Karpas-422 (cell line): ENCODE data around the genes RDH14 and TTC32.

DNA sequence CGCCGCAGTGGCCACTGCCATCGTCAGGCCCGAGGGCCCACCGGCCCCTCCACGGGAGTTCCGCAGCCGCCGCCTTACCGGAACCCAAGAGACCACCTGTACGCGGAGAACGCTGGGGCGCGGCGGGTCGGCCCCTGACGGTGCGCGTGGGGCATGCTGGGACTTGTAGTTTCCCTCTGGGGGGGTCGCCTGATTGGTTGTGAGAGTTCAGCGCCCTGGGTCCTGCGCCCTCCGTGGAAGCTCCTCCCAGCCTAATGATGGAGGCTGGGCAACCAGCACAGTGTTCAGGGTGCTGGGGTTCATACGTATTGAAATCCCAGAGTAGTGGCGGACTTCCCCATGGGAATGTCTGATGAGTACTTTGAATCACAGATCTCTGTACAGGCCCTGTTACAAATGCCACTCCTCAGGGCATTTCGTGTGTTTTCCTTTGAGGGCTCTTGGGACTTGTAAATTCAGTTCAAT lies at the start of gene RDH14:
RDH14 (minus strand) TSS at position 102 of the 465 bp plus-strand sequence.
- PRO-cap, result bidirectional peak, plus-strand start at position 249 of the sequence, minus-strand start at position 102 of the sequence
- RAMPAGE, long total RNA, result no peak

- PRO-cap, result no peak
- RAMPAGE, long total RNA, result no peak
Measured at GRCh38 chr2:18830954-18831382, 241.6 kb upstream of the NT5C1B start.

DNA sequence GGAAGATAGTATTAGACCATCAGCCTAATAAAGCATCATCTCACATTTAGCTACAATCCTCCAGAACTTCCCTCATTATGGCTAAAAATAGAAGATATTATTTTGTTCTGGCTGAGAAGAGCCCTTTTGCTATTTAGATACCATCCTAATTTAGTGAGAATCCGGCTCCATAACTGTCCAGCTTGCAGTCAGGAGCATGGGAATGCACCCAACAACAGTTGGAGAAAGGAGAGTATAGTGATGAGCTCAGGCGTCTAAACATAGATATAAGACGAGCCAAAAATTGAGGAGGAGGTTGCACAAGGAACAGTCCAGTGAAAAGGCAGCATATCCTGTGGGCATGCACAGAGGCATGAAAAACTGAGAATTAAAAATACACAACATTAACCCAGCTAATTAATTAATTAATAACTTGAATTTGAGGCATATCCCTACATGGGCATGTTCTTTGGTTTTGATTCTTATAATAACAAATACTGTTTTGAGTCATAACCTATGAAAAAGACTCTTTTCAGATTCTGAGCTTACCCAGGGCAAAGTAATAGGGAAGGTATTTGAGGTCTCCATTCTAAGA lies 311.4 kb downstream of the OSR1 start:
- PRO-cap, result no peak
- RAMPAGE, long total RNA, result no peak

DNA sequence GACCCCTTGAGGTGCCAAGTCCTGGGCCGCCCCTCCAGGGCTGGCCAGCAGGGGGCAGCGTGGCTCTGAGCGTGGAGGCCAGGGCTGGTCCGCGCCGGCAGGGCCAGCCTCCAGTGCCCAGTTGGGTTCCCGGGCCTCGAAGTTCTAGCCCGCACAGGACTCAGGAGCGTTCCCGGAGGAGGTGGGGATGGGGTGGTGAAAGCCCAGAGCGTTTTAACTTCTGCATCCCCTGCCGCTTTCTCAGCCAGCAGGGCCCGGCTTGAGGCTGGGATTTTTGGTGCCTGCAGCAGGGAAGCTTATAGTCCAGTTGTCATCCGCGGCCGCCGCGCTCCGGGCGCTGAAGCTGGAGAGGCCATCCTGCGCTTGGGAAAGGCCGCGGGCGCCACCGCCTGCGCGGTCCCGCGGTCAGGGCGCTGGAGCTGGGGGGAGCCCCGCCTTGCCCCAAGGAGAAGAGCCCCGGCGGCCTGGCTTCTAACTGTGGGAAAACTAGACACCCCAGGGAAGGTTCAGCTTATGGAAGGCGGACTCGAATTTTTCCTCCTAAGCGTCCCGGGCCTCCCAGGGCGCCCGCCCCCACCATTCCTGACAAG lies 8.1 kb downstream of the OSR1 start:
- PRO-cap, result no peak
- RAMPAGE, long total RNA, result no peak

- PRO-cap, result no peak
- RAMPAGE, long total RNA, result no peak
Measured at GRCh38 chr2:19362077-19362650, 3.7 kb upstream of the OSR1 start.

DNA sequence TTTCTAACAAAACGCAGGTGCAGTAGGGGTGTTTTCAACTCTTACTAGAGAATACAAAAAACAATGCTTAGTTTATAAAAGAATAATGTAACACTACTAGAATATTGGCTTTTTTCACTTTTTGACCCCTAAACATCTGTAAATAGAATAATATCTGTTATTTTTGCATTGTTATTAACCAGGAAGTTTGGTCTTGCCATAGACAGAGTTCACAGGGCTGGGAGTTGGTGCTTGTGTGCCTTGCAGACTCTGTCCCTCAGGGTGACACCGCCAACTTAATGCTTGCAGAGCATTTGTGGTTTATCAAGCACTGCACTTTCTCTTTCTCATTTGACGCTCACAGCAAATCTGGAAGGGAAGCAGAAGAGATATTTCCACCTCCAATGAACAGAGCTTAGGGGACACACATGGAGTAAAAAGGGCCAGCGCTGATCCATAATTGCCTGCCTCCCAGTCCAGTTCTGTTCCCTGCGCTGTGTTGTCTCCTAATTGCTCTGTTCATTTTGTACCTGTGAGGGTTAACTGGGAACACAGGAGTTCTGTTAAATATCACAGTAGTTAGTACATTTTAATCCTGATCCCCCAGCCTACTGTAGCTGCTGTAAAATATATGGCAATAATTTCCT lies 182.3 kb upstream of the OSR1 start:
- PRO-cap, result no peak
- RAMPAGE, long total RNA, result no peak

- PRO-cap, result no peak
- RAMPAGE, long total RNA, result no peak
Measured at GRCh38 chr2:19747367-19747618, 154.5 kb downstream of the TTC32 start.

- PRO-cap, result bidirectional peak, plus-strand start at chr2:19902131, minus-strand start at chr2:19901955
- RAMPAGE, long total RNA, result no peak
Measured at GRCh38 chr2:19901829-19902432, at the start of gene TTC32. TTC32 (minus strand) TSS chr2:19901983.

- PRO-cap, result no peak
- RAMPAGE, long total RNA, result no peak
Measured at GRCh38 chr2:20125908-20126530, 74.6 kb upstream of the LAPTM4A start.

GRCh38 chr2:20224173-20224518 lies 784 bp downstream of the SDC1 start:
- PRO-cap, result no peak
- RAMPAGE, long total RNA, result no peak

GRCh38 chr2:20327185-20327583 lies 23.5 kb downstream of the PUM2 start:
- PRO-cap, result no peak
- RAMPAGE, long total RNA, result no peak

- PRO-cap, result no peak
- RAMPAGE, long total RNA, result no peak
Measured at GRCh38 chr2:20439122-20439923, 7.6 kb upstream of the RHOB start.

- PRO-cap, result no peak
- RAMPAGE, long total RNA, result no peak
Measured at GRCh38 chr2:20444209-20444568, 2.7 kb upstream of the RHOB start.

DNA sequence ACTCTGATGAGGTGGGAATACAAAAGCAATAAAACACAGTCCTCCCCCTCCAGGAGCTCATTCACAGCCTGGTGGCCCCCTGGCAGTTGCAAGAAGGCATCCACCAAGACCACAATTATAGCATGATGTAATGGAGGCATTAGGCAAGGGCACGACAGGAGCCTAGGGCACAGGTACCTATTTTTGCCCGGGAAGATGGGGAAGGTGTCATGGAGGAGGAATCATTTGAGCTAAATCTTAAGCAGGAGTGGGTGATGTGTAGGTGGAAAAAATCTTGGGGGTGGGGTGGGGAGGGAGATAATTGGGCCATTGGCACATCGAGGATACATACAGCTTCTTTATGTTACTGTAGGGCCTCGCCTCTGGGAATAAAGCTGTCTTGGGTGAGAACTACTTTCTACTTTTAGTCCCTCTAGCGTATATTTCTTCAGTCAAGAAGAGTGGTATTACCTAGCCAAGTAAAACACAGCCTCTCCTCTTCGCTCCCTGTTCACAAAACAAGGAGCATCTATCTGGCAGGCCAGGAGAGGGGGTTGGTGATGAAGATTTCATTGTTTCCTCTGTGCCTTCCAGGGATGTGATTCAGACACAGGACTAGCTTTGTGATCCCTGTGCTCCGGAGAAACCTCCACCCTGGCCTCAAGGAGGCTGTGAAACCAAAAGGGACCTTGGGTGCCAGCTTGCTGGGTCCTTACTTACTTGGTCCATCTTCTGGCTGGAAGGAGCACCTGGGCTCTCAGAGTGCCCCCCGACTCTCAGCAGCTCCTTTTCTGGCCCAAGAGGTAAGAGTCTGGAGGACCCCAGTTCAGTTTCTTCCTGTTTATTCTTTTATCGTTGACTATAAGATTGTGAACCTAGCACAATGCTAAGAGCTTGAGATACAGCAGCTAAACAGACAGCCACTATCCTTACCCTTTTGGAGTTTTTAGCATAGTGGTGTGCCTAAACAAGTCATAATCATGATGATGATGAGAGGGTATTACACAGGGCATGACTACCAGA lies 5.6 kb downstream of the RHOB start:
- PRO-cap, result no peak
- RAMPAGE, long total RNA, result no peak

DNA sequence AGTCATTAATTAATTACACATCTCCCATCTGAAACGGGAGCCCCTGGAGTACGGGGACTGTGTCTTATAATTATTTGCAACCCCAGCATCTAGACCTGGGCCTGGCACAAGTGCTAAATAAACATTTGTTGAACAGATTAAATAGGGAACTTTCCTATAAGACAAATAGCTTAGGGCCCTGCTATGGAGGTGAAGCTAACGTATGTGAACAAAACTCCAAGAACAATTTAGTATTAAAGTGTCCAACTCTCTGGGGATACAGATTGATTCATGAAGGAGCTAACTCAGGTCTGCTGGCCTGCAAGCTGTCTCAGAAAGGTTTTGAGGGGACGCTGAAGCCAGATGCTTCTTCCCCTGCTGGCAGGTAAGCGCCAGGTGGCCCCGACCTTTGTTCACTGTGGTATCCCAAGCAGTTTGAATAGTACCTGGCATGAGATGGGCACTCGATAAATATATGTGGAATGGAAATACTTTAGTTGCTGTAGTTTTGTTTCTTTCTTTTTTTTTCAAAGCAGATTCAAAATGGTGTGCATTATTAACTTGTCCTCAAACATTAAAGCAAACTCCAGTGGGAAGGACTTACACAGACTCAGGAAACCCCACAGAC lies 22.2 kb downstream of the RHOB start:
- PRO-cap, result no peak
- RAMPAGE, long total RNA, result no peak

DNA sequence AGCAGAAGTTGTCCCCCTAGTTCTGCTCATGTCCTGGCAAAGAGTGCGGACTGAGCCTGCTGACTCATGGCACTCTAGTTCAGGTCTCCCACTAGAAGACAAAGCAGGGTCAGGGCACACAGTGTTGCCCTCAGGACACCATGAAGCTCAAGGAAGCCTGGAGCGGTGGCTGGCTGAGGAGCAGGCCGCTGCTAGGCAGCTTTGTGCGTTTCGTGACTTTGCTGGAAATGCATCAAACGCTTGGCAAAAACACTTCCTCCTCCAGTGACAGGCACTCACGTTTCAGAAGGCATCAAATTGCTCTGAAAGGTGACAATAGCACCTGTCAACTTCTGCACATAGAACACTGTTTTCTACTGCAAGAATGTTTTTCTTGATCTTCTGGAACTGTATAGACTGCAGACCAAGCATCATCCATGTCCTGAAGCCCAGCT lies 49.7 kb downstream of the RHOB start:
- PRO-cap, result no peak
- RAMPAGE, long total RNA, result no peak

DNA sequence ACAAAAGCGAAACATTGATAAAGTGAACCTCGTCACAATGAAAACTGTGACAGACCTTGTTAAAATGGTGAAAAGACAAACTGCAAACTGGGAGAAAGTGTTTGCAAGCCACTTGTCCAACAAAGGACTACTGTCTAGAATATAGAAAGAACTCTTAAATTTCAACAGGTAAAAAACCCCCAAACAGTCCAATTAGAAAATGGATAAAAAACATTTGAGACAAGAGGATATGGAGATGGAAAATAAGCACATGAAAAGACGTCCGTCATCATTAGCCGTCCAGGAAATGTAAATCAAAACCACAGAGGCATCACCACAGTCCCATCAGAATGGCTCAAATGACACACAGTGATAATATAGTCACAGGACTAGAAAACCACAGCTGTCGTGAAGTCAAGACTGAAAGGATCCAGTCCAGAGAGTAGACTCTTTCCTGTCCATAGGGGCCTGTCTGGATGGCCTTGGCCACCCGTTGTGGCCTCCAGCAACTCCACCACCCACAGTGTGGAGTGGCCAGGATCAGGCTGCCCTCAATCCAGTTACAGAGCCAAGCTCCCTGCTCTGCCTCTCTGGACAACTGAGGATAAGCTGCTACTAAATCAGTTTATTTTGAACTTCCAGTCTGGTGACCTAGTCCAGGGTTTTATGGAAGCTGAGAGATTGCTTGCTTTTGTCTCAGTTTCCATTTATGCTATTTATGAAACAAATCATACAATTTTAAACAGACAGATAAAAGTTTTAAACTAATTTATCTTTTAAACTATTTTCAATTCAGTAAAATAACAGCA lies 60.3 kb downstream of the RHOB start:
- PRO-cap, result no peak
- RAMPAGE, long total RNA, result no peak

GRCh38 chr2:20537826-20538134 lies 90.9 kb downstream of the RHOB start:
- PRO-cap, result no peak
- RAMPAGE, long total RNA, result no peak

DNA sequence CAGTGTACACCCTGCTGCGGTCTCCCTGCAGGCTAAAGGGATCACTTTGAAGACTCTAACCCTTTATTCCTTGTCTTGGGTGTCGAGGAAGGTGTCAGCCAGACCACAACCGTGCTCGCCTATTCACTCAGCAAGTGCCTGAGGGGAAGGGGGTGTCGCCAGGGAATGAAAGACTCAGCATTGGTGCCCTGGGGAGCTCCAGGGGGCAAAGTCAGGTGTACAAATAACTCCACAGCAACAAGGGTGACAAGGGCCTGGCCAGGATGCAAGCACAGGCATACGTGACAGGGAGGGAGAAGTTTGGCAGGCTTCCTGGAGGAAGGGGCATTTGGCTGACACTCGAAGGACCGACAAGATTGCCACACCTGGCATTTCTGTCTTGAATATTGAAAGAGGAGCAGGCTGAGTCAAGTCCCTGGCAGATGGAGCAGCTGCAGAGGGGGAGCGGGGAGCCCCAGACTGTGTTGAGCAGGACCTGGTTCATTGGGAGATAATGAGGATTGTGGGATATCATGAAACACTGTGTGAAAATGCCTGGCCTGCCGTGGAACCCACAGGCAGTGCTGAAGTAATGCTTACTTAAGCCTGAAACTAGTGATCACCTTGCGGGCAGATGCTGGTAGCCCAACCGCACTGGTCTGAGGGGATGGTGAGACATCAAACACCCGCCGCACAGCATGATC lies 93.9 kb downstream of the RHOB start:
- PRO-cap, result no peak
- RAMPAGE, long total RNA, result no peak

DNA sequence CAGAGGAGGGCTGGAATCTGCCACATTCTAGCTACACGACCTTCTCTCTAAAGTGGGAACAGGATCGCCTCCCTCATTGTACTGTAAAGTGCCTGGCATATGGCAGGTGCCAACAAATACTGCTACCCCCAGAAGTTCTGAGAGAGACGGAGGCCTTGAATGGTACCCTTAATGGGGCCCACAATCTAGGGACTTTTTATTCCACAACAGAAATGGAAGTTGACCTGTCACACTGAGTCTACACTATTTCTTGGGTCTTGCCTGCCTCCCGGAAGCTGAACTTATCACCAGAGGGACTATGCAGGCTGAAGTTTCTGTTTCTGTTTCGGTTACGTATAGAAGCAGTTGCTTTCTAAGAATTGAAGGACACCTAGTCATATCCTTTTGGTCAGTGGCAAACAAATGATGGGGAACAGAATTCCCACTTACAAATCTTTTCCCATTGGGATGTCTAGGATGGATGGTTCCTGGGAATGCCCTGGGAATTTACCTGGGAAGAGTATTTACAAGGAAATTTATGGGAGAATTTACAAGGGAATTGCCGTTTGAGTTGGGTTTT lies 74.3 kb downstream of the HS1BP3 start:
- PRO-cap, result no peak
- RAMPAGE, long total RNA, result no peak